ENCODE measurements around the genes CCL14, TBC1D3L, SRCIN1, PSMB3 and LASP1.

- PRO-cap, 2 experiments, result no peak in any of the 2 experiments
- RAMPAGE, long total RNA, 4 experiments, result no peak in any of the 4 experiments
These were observed at the start of gene CCL14 for GRCh38 chr17:35986477-35986971. Gene CCL14, minus strand, starts transcription at chr17:35986729.

- PRO-cap, 2 experiments, result no peak in any of the 2 experiments
- RAMPAGE, long total RNA, 4 experiments, result no peak in any of the 4 experiments
These were observed 2.3 kb upstream of the MRM1 start for GRCh38 chr17:36599047-36599539.

- PRO-cap, 2 experiments, result no peak in any of the 2 experiments
- RAMPAGE, long total RNA, 4 experiments, result start-site peak on the minus strand in 1 of 4 experiments, at chr17:37301474-37301637 at its widest, 10 reads per replicate
These were observed 74.5 kb upstream of the C17orf78 start for GRCh38 chr17:37301118-37301891.

DNA sequence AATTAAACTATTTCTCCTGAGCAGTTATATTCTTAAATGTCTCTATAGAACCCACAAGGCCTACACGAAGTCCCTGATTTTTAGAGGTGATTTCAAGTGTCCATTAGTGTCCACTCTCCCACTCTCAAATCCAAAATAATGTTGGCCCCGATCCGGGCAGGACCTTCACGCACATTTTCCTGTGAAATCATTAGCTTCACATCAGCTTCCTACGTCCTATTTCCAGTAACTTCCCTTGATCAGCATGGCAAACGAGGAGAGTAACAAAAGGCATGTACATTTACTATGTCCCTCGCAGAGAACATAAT lies 17.7 kb upstream of the C17orf78 start:
- PRO-cap, 2 experiments, result no peak in any of the 2 experiments
- RAMPAGE, long total RNA, 4 experiments, result no peak in any of the 4 experiments

GRCh38 chr17:37483269-37483756 lies 6.4 kb upstream of the DUSP14 start:
- PRO-cap, 2 experiments, result peak in 1 of 2 experiments; most common plus-strand start chr17:37483578 (in 1)
- RAMPAGE, long total RNA, 4 experiments, result no peak in any of the 4 experiments

- PRO-cap, 2 experiments, result no peak in any of the 2 experiments
- RAMPAGE, long total RNA, 4 experiments, result no peak in any of the 4 experiments
These were observed 42.3 kb upstream of the HNF1B start for GRCh38 chr17:37787108-37787589.

GRCh38 chr17:37844494-37845100 lies 79.6 kb upstream of the TBC1D3K start:
- PRO-cap, 2 experiments, result no peak in any of the 2 experiments
- RAMPAGE, long total RNA, 4 experiments, result no peak in any of the 4 experiments

GRCh38 chr17:37988994-37989358 lies at the start of gene TBC1D3L:
Gene TBC1D3L, minus strand, starts transcription at chr17:37989060.
- PRO-cap, 2 experiments, result no peak in any of the 2 experiments
- RAMPAGE, long total RNA, 4 experiments, result no peak in any of the 4 experiments

- PRO-cap, 2 experiments, result peak in 1 of 2 experiments; most common minus-strand start chr17:38464482 (in 1)
- RAMPAGE, long total RNA, 4 experiments, result no peak in any of the 4 experiments
These were observed 35.9 kb downstream of the ARHGAP23 start for GRCh38 chr17:38464198-38464581.

- PRO-cap, 2 experiments, result no peak in any of the 2 experiments
- RAMPAGE, long total RNA, 4 experiments, result no peak in any of the 4 experiments
These were observed 54.2 kb downstream of the ARHGAP23 start for GRCh38 chr17:38482407-38482895.

- PRO-cap, 2 experiments, result no peak in any of the 2 experiments
- RAMPAGE, long total RNA, 4 experiments, result no peak in any of the 4 experiments
These were observed at the start of gene SRCIN1 for GRCh38 chr17:38605349-38606366. Gene SRCIN1, minus strand, starts transcription at chr17:38605952.

DNA sequence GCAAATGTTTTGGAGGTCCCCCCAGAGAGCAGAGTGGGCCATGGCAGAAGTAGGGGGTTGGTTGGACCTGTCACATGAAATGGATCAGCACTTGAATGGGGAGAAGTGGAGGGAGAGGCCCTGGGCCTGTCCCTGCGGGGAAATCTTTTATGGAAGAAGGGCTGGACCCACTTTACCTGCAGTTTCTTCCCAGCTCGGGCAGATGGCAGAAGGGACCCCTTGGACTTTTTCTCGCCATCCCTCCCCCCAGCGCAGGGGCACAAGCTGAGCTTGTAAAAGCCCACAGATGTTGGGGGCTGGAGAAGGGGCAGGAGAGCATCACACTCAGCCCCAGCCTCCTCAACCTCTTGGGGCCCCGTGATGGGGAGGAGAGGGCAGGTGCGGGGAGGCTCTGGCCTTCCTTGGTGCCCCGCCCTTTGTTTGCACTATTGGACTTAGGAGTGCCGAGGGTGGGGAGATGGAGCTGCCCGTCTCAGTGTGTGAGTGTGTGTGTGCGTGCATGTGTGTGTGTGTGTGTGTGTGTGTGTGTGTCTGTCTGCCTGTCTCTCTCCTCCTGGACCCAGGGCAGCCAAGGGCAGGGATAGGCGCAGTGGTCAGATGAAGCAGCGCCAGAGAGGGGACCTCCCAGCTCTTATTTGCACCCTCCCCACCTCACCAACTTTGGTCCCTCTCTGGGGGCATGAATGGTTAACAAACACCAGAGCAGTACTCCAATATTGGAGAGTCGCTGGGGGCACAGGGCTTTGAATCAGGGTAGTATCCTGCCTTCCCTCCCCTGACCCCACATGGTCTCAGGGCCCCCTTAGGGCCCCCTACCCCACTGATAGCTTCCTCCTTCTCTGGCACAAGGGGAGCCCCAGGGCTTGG lies 4.0 kb upstream of the CISD3 start:
- PRO-cap, 2 experiments, result no peak in any of the 2 experiments
- RAMPAGE, long total RNA, 4 experiments, result start-site peak on the plus strand in 1 of 4 experiments, centred at positions 112 to 763 of the sequence, 16 to 36 reads per replicate

DNA sequence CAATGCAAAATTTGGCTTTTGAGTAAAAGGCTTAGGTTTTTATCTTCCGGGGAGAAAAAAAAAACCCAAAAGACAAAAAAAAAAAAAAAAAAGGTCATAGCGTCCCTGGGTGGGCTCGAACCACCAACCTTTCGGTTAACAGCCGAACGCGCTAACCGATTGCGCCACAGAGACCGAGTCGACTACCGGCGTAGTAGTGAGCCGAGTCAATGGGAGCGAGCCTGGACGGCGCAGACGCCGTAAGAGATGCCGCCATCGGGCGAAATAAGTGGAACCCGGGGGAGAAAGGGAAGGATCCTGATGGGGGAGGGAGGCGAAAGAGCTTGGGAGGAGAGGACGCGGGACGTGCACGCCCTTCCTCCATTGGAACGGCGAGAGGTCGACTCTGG lies 866 bp upstream of the PSMB3 start:
- PRO-cap, 2 experiments, result peak in 1 of 2 experiments; most common plus-strand start position 165 of the sequence (in 1); most common minus-strand start position 180 of the sequence (in 1)
- RAMPAGE, long total RNA, 4 experiments, result no peak in any of the 4 experiments

DNA sequence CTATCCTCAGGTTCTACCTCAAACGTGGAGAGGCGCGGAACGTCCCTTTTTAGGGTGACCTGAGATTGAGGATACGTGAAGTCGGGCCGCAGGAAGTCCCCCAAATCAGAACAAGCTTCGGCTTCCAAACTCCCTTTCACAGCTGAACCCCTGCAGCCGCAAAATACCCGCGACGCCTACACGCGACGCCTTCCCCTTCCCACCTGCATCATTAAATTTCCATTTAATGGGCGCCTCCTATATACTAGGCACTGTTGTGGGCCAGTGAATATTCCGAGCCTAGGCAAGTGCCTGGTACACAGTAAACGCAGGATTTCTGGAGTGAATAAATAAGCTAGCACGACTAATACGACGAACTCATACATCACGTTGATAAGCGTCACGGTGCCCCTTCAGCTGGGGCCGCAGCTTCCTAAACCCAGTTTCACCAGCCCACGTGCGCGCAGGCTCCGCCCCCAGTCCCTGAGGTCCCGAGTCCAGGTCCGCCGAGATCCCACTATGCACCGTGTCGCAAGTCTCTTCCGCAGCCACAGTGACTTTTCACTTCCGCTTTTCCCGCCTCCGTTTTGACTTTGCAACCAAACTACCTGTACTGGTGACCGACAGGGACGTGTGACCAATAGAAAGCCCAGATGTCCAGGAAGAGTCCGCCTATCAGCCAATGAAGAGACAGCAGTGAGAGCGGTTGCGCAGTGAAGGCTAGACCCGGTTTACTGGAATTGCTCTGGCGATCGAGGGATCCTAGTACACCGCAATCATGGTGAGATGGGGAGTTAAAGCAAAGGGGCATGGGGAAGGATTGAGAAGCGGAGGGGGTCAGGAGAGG lies at the start of gene PSMB3:
PSMB3 (plus strand) TSS at position 672 of the 826 bp plus-strand sequence.
- PRO-cap, 2 experiments, result peak in 2 of 2 experiments; most common plus-strand start position 661 of the sequence (in 1); most common minus-strand start position 213 of the sequence (in 1)
- RAMPAGE, long total RNA, 4 experiments, result start-site peak on the plus strand in 4 of 4 experiments, centred at positions 694 to 715 of the sequence, 19 to 1,483 reads per replicate

GRCh38 chr17:38849776-38850623 lies 3.5 kb downstream of the RPL23 start:
- PRO-cap, 2 experiments, result no peak in any of the 2 experiments
- RAMPAGE, long total RNA, 4 experiments, result no peak in any of the 4 experiments

DNA sequence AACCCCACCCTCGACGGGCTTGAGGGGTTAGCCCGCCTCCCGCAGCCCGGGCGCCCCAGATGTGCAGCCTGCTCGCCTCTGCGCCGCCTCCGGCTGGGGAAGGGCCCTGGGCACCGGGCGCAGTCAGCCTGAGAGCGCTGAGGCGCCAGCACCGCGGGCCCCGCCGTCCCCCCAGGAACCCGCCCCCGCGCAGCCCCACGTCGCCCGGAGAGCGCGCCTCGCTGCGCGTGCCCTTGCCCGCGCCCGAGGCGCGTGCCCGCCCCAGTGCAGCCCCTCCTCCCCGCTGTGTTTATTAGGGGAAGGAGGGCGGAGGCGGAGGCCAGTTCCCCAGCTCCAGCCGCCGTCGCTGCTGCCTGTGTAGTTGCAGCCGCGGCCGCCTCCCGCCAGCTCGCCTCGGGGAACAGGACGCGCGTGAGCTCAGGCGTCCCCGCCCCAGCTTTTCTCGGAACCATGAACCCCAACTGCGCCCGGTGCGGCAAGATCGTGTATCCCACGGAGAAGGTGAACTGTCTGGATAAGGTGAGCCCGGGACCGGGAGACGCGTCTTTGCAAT lies at the start of gene LASP1:
LASP1 (plus strand) TSS at position 319 of the 553 bp plus-strand sequence.
- PRO-cap, 2 experiments, result peak in 2 of 2 experiments; most common plus-strand start position 322 of the sequence (in 2); most common minus-strand start position 95 of the sequence (in 1)
- RAMPAGE, long total RNA, 4 experiments, result start-site peak on the plus strand in 4 of 4 experiments, centred at positions 338 to 383 of the sequence, 264 to 4,230 reads per replicate

DNA sequence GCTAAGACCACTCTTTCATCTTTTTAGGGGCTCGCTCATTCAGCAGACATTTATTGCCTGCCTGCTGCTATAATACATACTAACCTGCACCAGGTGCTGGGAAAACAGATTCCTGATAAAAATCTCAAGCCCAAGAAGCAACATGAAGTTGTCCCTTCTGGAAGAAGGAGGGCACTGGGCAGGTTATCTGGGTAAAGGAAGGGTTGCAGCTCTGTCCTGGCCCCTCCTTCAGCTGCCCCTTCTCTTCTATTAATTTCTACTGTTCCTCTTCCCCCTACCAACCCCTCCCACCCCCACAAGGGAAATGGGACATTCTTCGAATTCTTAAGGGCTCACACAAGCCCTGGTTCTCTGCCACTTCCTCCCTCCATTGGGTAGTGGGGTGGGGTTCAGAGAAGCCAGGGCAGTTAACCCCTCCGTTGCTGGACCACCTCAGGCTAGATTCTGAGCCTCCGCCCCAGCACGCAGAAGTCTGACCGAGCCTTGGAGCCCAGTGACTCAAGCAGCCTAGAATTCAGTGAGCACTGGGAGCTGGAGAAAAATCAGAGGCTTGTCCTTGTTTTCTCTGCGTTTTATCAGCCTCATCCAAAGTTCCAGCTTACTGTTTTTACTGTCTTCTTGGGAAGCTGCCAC lies 10.0 kb downstream of the LASP1 start:
- PRO-cap, 2 experiments, result no peak in any of the 2 experiments
- RAMPAGE, long total RNA, 4 experiments, result no peak in any of the 4 experiments

DNA sequence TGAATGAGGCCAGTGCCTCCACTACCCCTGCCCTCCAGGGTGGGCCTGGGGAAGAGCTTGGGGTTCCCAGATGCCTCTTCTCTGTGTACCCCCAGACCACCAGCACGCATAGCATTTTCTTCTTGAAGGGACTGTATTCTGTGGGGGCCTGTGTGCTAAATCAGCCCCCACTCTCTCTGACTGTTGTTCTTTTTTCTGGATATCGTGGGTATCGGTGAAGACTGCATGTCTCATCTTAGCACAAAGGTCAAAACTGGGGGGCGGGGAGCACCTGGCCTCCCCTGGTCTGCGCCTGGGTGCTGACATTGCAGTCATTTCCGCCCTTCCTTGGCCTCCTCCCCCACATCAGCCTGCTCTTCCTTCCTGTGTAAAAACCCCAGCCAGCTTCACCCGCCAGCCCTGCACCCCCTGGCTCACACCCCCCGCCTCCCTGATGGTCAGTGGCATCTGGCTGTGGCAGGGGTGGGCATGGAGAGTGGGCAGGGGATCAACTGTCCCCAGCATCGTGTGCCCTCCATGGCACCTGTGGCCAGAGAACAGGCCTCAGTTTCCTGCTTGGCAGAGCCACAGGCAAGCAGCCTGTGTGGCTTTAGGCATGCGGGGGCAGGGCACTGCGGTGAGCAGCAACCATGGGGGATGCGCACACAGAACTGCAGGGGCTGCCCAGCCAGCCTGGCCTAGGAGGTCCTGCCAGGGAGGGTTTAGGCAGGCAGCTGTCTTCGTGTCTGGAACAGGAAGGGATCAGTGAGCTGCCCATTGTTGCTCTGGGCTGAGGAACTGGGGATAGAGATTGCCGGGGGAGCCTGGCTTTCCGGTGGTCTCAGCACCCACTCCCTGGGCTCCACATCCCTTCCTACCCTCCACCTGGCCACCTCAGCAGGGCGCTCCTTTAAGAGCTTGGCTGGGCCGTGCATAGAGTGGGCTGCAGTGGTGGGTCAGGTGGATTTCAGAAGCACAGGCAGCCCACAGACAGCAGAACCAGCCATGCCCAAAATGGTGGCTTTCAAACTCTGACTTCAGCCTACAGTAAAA lies 29.1 kb downstream of the LASP1 start:
- PRO-cap, 2 experiments, result no peak in any of the 2 experiments
- RAMPAGE, long total RNA, 4 experiments, result no peak in any of the 4 experiments

DNA sequence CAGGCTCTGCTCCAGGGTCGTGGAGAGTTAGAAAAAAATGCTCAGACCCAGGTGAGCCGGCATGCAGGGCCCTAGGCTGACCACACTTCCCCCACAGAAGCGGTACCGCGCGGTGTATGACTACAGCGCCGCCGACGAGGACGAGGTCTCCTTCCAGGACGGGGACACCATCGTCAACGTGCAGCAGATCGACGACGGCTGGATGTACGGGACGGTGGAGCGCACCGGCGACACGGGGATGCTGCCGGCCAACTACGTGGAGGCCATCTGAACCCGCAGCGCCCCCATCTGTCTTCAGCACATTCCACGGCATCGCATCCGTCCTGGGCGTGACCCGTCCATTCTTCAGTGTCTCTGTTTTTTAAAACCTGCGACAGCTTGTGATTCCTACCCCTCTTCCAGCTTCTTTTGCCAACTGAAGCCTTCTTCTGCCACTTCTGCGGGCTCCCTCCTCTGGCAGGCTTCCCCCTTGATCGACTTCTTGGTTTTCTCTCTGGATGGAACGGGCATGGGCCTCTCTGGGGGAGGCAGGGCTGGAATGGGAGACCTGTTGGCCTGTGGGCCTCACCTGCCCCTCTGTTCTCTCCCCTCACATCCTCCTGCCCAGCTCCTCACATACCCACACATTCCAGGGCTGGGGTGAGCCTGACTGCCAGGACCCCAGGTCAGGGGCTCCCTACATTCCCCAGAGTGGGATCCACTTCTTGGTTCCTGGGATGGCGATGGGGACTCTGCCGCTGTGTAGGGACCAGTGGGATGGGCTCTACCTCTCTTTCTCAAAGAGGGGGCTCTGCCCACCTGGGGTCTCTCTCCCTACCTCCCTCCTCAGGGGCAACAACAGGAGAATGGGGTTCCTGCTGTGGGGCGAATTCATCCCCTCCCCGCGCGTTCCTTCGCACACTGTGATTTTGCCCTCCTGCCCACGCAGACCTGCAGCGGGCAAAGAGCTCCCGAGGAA lies 48.4 kb downstream of the FBXO47 start:
- PRO-cap, 2 experiments, result no peak in any of the 2 experiments
- RAMPAGE, long total RNA, 4 experiments, result no peak in any of the 4 experiments

DNA sequence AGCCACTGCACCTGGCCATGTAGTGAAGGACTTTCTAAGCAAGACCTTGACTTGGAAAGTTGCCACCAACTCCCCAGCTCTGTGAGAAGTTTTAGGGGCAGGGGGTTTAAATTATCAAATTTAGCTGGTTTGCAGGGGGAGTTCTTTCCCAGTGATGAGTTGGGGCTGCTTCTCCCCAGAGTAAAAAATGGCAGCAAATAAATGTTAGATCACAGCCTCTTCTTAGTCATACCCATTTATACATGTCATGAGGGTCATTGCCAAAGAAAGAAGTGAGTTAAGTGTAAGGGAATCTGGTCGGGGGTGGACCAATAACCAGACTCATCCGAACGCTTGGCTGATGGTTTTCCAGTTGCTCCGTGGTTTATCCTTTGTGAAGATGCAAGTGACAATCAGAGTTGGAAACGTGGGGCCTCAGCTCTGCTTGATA lies 87.1 kb downstream of the PLXDC1 start:
- PRO-cap, 2 experiments, result no peak in any of the 2 experiments
- RAMPAGE, long total RNA, 4 experiments, result no peak in any of the 4 experiments